ENCODE results near the genes IQCB1, MIX23, PARP15 and HSPBAP1.

GRCh38 chr3:121783385-121784271, 34.1 kb upstream of the GOLGB1 start:
- PRO-cap, result no peak

- PRO-cap, result no peak
These were observed 41.6 kb downstream of the IQCB1 start for GRCh38 chr3:121793213-121793657.

DNA sequence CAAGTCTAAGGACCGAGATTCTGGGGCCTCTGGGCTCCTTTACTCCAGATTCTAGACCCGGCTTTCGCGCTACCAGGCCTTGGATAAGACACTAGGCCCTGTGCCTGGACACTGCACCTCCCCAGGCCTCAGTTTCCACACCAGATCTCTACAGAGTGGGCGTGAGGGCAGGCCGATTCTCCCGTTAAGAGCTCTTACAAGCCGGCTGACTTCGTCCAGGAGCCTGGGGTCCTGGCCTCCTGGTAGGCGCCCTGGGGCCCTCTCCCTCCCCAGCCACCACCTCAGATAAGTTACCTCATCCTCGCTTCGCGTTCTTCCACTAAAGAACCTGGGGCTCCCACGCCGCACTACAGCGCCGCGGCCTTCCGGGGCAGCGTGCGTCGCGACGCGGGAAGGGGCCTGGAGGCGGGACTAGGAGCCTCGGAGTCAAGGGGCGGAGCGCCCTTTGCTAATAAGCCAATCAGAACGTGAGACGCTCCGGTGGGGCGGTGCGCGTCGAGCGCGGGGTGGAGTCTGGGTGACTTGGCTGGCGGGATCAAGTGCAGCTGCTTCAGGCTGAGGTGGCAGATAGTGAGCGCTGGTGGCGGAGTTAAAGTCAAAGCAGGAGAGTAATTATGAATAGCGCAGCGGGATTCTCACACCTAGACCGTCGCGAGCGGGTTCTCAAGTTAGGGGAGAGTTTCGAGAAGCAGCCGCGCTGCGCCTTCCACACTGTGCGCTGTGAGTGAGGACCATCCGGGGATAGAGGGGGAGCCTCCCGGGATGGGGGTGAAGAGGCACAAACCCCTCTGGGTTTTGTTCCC, at the start of gene IQCB1:
TSS of gene IQCB1 (minus strand) at position 389 of the 803 bp plus-strand sequence.
- PRO-cap, result bidirectional peak, plus-strand start at position 566 of the sequence, minus-strand start at position 321 of the sequence

- PRO-cap, result no peak
These were observed 1.1 kb downstream of the ILDR1 start for GRCh38 chr3:122020831-122021401.

DNA sequence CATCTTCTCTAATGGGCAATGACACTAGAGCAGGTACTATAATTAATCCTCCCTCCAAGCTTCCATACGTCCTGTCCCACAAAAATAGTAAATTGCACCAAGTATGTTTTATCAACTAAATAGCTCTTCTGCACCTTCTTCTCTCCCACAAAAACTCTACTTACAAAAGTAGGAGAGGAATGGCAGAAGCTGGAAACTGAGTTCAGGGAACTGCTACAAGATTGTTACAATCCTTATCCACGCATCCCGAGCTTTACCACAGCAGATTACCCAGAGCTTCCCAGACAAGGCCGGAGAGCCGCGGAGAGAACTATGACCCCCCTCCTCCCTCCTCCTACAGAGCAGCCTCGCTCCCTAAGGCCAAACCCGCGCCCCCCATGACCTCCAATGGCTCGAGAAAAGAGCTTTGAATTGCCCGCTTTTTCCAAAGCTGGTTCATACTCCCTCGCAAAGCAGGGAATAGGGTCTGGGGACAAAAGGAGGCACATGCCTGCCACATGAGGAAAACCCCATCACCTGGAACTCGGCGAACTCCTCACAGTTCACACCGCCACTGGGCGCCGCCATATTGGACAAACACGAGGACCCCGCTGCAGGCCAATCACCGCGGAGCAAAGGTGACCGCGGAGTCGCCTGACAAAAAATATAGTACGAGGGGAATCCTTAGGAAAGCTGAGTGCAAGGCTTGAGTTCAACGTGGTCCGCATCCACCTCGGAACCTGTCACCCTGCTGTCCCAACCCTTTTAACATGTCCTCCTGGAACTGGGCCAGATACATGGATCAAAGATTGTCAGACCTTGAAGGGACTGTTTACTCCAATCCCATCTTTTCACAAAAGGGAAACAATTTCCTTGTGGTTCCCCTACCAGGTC, at the start of gene MIX23:
TSS of gene MIX23 (minus strand) at position 574 of the 873 bp plus-strand sequence.
- PRO-cap, result bidirectional peak, plus-strand start at position 666 of the sequence, minus-strand start at position 574 of the sequence

DNA sequence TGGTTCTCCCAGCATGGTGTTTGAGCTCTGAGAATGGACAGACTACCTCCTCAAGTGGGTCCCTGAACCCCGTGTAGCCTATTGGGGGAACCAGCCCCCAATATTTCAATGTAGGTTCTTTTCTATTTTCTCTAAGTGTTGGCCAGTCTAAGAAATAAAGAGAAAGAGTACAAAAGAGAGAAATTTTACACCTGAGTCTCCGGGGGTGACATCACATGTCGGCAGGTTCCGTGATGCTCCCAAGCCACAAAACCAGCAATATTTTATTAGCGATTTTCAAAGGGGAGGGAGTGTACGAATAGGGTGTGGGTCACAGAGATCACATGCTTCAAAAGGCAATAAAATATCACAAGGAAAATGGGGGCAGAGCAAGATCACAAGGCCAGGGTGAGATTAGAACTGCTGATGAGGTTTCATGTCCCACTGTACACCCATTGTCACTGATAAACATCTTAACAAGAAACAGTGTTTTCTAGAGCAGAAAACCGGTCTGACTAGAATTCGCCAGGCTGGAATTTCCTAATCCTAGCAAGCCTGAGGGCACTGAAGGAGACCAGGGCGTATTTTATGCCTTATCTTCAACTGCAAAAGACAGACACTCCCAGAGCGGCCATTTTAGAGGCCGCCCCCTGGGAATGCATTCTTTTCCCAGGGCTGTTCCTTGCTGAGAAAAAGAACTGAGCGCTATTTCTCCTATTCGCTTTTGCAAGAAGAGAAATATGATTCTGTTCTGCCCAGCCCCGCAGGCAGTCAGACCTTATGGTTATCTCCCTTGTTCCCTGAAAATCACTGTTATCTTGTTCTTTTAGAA, 27.8 kb upstream of the WDR5B start:
- PRO-cap, result no peak

DNA sequence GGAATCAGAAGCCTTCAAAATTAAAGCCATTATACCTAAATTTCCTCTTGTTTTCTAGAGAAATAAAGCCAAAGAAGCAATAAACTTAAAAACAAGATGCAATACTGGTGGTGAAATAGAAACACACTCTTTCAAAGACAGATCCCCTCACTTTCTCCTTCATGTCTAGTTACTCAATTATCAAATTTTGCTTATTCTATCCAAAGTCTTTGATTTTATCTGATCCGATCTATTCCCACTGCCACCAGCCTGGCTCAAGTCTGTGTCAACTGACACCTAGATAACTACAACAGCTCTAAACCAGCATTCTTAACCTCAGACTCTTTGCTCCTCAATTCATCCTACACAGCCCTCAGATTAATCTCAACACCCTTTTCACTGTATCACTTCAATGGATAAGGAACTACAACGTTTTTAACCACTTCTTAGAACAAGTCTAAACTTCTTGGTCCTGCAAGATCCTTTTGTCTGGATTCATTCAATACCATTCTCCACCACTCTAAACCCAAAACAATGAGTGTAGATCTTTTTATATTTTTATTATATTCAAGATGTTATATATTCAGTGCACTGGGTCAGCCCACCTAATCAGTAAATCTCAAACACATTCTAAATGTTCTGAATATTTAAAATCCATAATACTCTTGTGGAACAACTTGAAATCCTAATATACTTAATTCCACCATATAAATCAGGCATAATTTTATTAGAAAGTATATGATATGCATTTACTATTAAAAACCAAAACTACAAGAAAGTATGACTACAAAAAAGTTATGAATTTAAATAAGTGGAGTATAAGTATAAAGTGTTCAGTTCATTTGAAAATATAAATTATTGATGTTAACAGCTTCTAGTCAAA, 8.9 kb downstream of the KPNA1 start:
- PRO-cap, result no peak

DNA sequence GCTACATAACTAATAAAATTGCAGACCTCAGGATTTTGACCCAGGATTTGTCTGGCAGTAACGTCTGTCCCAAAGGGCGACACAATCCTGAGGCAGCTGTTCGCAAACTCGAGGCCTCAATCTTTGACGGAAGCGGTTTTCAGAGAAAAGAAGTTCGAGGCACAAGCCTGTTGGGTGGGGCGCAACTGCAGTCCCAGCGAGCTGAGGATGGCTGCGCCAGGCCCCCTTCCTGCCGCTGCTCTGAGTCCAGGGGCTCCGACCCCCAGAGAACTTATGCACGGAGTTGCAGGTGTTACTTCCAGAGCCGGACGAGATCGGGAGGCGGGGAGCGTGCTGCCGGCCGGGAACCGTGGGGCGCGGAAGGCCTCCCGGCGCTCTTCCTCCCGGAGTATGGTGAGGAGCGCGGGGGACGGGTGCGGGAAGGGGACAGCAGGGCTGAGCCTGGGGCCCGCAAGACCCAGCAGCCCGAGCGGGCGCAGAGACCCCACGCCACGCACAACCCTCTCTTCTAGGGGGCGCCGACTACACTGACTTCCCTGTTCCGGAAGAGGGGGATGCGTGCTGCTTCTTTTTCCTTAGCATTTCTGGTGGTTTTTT, at the start of gene PARP15:
TSS of gene PARP15 (plus strand) at position 190 of the 597 bp plus-strand sequence.
- PRO-cap, result unidirectional peak, plus-strand start at position 142 of the sequence; bidirectional peak, plus-strand start at position 301 of the sequence, minus-strand start at position 241 of the sequence; bidirectional peak, plus-strand start at position 396 of the sequence, minus-strand start at position 395 of the sequence; unidirectional peak, minus-strand start at position 529 of the sequence

DNA sequence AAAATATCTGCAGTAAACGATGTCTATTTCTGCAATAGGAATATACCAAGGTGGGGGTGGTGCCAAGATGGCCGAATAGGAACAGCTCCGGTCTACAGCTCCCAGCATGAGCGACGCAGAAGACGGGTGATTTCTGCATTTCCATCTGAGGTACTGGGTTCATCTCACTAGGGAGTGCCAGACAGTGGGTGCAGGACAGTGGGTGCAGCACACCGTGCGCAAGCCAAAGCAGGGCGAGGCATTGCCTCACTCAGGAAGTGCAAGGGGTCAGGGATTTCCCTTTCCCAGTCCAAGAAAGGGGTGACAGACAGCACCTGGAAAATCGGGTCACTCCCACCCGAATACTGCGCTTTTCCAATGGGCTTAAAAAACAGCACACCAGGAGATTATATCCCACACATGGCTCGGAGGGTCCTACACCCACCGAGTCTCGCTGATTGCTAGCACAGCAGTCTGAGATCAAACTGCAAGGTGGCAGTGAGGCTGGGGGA, 52.2 kb downstream of the PARP14 start:
- PRO-cap, result no peak

DNA sequence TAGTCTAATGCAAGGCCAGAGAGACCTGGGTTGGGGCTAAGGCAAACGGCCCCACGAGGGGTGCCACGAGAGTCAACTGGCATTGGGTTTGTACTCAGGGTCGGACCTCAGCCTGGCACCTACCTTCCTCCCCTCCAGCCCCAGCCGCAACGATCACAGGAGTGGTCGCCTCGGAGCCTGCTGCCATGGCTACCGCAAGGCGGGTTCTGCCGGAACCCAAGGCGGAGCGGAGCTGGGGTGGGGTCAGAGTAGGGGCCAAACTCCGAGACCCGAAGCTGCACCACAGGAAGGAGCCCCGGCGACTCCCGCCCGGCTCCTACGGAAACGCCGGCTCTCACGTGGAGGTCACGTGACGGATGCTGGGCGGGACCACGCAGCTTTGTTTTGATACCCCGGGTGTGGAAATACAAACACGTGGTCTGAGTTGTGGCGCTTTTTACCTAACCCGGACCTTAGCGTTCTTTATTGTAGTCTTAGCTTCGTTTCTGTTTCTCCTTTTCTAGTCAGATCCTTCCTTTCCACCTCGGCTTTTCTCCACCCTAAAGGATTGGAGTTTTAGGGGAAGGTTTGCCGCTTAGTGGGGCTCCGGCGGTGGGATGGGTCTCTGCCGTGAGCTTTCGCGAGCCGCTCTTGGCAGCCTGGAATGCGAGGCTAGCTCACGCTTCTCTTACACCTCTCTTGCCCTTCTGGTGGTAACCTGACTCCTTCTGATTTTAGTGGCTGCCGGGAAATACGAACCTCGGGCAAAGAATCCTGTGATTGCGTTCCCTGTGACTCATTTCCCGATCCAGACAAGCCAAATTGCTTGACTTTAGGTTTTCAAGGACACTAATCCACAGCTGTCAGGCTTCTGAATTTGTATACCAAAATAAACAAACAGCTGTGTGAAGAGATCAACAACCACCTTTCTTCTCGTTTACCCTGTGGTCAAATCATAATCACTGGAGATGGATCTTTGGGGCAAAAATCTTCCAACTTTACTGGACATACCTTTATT, at the start of gene HSPBAP1:
TSS of gene HSPBAP1 (minus strand) at position 338 of the 997 bp plus-strand sequence.
- PRO-cap, result bidirectional peak, plus-strand start at position 399 of the sequence, minus-strand start at position 290 of the sequence

DNA sequence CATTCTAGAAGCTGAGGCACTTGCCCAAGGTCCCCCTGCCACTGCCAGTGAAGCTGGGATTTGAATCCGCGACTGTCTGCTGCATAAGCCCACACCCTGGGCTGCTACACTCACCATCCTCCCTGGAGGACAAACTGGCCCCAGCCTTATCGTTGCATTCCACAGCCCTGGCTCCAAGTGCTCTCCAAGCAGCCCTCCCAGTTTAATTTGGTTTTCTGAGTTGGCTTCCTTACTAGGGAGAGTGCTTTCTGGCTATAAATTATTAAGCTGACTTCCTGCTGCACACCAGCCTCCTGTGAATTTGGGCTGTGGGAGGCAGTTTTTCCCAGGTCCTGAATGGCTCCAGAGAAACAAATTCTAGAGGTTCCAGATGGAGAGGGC, 69.9 kb downstream of the SEMA5B start:
- PRO-cap, result no peak

GRCh38 chr3:123053090-123053674, 13.6 kb upstream of the PDIA5 start:
- PRO-cap, result no peak

- PRO-cap, result no peak
These were observed 8.2 kb upstream of the PDIA5 start for GRCh38 chr3:123058627-123059018.

DNA sequence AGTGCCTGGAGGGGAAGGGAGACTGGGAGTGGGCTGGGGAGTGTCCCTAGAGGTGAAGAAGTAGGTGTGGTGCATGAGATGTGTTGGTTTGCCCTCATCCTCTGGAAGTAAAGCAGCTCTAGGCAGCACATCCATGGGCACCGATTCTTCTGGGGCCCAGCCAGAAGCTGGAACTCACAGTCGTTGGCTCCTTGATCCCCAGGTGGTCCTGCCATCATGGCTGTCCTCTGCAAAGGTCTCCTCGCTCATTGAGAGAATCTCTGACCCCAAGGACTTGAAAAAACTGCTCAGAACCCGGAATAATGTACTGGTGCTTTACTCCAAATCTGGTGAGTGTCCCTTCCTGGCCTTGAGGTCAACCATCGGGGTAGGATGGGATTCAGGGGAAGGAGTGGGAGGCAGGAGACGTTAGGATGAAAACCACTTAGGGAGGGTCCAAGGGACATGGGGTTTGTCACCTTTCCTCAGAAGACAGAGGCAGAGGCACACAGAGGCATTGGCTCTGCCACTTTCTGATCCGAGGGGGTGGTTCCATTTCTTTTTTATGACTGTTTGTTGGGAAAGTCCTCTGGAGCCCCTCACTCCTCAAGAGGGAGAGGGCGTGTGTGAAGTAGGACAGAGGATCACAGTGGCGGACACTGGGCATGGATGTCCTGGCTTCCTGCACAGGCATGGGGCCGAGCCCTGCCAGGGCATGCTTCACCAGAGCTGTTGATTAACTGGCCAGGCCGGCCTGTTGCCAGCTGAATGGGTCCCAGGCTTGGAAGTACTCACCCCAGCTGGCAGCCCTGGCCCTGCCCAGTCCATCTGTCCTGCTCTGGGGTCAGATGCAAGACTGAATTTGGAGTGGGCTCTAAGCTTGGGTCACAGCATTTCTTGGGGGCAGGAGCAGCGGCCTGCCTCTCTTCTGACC, 22.4 kb downstream of the PDIA5 start:
- PRO-cap, result no peak

GRCh38 chr3:123628109-123628704, 43.4 kb upstream of the HACD2 start:
- PRO-cap, result no peak

DNA sequence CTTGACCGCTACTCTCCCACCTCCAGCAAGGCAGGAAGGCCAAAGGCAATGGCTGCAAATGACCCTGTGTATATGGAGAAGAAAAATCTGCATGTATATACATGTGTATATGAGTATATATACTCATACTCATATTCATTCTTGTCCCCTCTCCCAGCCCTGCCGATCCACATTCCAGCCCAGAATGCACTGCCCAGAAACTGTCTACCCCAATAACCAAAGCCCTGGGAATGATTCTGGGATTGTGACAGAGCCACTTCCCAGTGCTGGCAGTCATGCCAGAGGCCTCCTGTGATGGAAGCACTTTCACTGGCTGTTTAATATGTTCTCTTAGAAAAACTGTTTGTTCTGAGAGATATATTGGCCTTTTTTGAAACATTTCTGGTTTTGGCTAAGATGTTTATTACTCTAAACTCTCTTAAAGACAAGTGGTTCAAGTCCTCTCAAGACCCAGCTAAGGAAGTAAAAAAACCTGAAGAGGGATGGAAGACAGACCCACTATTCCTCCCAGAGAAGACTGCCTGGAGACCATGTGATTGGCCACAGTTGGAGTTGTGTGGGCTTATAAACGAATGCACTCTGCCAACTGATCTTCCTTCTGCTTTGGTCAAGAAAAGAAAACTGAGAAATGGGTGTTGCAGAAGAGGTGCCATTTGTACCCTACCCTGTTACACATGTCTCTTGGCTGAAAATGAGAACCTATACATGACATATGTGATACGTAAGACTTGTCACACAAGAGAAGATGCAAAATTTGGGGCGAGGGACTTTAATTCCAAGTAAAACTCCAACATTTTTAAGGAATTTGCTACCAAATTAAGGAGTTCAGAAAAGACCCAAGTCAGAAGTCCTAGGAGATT, 74.1 kb upstream of the HACD2 start:
- PRO-cap, result no peak

DNA sequence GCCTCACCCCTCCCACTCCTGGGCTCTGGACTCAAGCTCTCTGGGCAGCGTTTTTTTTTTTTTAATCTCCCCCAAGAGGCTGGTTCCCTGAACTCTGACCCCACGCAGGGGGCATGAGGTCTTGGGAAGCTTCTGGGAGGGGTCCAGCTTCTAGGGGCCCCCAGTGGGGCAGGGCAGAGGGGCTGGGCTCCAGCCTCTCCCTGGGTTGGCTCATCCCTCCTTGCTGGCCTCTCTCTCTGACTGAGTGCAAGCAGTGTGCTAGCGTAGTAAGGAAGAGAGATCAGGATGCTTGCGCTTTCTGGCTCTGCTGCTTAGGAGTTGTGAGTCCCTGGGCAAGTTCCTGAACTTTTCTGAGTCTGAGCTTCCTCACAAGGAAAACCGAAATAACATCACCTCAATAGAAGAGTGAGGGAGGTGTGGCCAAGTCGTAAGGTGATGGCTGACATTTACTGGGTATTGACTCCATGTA, 101.5 kb upstream of the HACD2 start:
- PRO-cap, result no peak

DNA sequence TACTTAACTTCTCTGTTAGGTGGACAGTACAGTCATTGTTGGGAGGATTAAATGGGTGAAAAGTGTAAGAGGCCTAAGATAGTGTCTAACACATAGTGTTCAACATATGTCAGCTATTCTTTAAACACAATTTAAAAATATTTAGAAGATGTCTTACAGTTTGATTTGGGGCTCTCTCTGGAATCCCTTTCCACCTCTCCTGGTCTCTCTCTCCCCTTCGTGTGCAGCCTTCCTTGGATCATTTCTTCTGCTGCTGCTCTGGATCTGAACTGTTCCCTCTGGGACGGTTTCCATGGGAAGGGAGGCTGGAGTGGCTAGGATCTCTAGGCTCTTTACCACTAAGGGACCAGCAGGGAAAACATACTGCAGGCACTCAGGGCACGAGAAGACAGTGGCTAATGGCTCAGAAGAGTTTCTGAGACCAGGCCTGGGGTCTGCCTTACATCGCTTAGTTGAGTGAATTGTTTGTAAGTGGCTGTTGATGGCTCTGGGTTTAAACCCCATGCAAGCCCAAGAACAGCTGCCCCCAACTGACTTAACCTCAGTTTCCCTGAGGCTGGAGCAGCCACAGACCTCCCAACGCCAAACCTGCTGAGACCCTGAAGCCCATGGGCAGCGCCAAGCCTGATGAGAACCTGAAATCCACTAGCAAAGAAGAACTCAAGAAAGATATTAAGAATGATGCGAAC, 112.9 kb upstream of the HACD2 start:
- PRO-cap, result no peak

GRCh38 chr3:123754971-123755422, 129.1 kb downstream of the MYLK start:
- PRO-cap, result no peak

- PRO-cap, result no peak
These were observed 104.7 kb downstream of the MYLK start for GRCh38 chr3:123779335-123779899.

Measured in SEM (cell line).